Choroid plexus epithelial cell (primary cell): ENCODE data around the gene PODXL.

DNA sequence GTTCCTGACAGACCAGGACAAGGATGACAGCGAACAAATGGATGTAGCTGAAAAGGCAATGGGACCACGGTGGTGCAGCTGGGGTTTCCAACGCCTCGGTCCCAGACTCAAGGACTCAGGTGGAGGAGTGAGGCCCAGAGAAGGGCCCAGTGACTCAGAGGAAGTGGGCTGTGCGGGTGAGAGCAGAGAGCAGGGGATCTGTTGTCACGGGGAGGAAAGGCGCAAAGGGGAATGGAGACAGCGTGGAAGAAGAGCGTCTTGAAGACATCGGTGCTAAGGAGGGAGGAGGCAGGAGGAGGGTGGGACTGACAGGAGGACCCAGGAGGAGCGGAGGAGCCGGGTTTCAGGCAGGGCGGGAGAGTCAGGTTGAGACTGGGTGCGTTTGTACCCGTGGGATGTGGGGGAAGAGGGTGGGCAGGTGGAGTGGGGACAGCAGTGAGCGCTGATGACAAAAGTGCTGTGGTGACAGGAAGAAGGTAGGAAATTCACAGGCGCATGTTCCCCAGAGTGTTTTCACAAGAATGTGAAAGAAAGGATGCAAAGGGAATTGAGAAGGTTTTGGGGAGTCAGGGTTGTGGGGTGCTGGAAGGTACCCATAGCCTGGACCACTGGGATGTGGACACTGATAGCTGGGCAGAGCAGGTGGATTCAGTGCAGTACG is 36.0 kb downstream of the MEST start:
- RRBS = no CpG with 5 or more reads among the region's 18 CpGs

DNA sequence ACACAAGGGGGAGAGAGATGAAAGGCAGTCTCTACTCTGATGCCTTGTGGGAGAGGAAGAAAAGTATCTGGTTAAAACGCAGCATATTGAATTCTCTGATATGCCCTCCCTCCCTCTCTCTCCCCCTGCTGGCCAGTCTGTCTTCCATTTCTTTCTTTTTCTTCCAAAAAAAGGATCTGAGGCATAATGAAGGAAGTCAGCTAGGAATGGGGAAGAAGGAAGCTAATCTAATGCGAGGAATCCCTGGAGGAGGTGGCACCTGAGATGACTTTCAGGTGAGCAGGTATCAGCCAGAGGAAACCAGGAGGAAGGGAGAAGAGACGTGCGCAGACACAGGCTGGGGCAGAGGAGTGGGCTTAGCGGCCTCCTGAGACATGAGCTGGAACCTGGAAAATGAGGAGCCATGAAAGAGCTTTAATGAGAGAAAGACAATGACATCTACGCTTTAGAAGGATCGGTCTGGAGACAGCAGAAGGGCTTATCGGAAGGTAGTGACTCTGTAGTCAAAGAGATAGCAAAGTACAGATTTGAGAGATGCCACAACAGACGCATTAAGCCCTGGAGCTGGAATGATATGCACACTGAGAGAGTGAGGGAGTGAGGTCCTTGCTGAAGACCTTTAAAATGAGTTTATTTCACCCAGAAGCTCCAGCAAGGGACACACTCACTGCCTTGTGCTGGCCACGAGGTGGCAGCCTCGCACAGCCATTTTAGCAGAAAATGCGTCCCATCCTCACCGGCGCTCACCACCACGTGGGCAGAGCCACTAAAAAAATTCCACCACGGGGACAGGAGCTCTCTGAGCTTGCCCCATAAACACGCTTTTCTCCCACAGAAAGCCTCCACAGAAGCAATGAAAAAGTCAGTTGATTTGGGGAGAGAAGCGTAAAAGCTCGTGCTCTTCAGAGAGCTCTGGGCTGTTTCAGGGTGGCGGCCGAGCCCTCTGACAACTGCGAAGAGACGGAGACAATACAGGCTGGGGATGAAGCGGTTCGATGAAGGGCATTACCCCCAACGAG is 162.8 kb upstream of the KLF14 start:
- RRBS = no CpG with 5 or more reads among the region's 26 CpGs

DNA sequence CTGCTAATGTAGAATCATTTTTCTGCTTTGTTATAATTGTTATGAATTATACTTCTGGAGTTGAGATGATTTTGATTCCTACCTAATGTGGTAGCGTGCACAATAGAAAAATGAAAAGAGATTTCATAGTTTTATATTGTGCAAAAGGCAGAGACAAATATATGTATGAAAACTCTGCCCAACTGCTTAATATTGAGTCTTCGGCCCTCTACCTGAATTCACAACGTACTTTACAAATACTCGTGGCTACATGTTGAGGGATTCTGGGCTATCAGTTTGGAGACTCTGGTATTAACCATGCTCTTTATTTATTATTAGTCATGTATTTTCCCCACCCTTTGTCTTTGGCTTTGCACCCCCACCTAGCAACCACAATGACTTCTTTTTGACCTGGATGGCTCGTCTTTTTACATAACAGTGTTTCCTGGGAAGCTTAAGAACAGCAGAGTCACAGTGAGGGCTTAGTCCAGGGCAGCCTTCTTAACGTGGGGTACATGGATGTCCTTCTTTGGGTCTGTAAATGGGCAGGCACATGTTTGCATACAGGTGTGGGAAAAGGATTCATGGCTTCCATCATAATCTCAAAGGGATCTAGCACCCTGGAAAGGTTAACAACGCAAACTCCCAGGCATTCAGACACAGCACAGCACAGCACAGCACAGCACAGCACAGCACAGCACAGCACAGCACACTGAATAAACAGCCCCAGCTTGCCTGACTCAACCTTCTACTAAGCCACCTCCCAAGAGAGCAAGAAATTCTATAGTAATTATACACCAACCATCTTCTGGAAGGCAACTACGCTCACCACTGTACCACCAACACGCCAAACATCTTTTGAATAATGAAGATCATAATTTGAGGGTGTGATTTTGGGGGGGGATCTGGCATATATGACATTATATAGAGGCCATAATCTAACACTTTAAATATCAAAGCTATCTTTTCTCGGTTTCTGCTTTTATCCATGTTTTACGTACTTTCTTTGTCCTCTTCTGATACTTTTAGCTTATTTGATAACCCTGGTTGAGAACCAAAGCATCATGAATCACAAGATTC is 177.0 kb upstream of the KLF14 start:
- RRBS = no CpG with 5 or more reads among the region's 11 CpGs

DNA sequence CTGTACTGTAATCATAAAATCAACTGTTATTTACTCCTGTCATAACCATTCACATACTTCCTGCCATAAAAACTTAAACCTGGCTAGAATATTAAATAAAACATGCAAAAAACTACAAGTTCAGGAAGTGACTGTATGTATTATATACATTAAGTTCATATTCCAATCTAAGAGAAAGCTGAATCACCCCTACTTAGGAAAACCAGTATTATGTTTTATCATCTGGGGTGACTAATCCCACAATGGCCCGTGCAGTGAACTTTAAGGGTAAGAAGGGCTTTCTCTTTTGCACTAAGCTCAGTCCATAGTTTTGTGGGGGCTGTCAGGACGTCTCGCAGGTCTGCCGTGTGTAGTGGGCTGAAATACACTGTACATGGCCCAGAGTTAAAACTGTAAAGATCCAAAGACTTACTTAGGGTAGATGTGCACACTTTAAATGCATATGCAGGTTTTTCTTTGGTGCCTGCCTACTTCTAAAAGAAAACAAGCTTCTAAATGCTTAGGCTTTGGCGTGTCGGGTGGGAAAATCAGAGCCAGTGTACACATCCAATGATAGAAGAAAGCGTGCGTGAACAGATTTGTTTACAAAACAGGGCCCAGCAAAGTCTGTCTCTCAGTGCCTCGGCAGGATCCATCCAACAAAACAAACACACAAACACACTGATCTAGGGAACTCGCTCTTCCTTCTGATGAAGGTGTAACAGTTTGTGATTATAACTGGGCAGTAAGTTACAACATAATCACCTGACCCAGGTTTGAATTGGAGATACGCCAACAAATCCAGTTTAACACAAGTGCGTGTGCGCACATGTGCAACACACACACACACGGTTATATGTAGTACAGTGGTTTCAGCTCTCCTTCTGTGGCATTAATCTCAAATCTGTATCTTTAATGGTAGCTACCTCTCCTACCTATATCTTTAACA is 184.0 kb upstream of the KLF14 start:
- RRBS = no CpG with 5 or more reads among the region's 14 CpGs

- RRBS = no CpG with 5 or more reads among the region's 2 CpGs
These were observed 188.7 kb upstream of the KLF14 start for GRCh38 chr7:130922681-130923104.

GRCh38 chr7:130947697-130948373 is 213.8 kb upstream of the KLF14 start:
- RRBS = no CpG with 5 or more reads among the region's 7 CpGs

GRCh38 chr7:130961048-130961822 is 227.2 kb upstream of the KLF14 start:
- RRBS = no CpG with 5 or more reads among the region's 12 CpGs

- RRBS = no CpG with 5 or more reads among the region's 10 CpGs
These were observed 266.3 kb upstream of the KLF14 start for GRCh38 chr7:131000055-131000878.

DNA sequence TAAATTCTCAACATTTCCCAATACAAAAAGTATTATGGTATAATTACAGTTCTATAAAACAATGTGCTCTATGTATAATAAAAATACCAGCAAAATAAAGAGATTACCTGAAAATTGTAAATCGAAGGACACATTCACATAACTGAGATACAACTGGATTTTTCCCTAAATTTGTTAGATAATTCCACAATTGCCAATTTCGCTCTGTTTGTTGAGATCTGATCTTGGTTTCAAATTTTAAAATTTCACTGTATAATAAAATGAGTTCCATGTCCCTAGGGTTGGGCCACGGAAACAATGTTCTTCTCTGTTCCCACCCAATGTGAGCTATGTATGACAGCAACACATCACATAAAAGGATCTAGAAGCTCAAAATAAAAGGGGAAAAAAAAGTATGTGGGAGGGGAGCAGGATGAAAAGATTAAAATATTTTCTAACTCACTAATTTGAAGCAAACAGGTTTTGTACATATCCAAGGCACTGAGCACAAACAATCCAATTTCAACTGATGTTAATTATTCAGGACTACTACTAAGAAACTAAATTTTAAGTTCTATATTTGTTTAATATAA is 287.9 kb upstream of the MKLN1 start:
- RRBS = no CpG with 5 or more reads among the region's 3 CpGs

DNA sequence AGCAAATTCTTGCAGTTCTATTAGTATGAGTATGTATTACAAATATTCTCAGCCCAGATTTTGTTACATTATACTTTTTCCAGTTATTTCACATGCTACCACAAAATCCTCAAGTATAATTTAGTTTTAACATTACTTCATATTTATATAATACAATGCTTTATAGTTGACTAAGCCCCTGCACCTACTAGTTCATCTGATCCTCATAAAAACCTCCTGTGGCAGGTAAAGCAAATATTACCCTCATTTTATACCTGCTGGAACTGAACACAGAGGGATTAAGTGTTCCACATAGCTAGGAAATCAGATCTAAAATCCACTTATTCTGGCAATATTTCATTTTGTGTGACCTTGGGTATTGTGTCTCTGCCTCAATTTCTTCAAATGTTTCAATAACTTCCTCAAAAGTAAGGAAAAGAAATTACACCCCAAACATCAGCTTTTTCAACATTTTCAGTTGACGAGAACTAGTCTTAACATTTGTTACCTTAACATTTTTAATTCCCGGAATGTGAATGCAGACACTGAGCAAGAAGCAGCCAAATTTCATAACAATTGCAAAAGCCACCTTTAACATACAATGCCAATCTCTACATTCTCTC is 279.7 kb upstream of the MKLN1 start:
- RRBS = no CpG with 5 or more reads among the region's 2 CpGs

GRCh38 chr7:131082056-131083127 is 245.3 kb upstream of the MKLN1 start:
- RRBS = no CpG with 5 or more reads among the region's 12 CpGs

GRCh38 chr7:131105109-131105475 is 222.6 kb upstream of the MKLN1 start:
- RRBS = no CpG with 5 or more reads among the region's 6 CpGs

- RRBS = 1% methylated on average over 12 of the region's 16 CpGs
These were observed 220.5 kb upstream of the MKLN1 start for GRCh38 chr7:131107305-131107538.

DNA sequence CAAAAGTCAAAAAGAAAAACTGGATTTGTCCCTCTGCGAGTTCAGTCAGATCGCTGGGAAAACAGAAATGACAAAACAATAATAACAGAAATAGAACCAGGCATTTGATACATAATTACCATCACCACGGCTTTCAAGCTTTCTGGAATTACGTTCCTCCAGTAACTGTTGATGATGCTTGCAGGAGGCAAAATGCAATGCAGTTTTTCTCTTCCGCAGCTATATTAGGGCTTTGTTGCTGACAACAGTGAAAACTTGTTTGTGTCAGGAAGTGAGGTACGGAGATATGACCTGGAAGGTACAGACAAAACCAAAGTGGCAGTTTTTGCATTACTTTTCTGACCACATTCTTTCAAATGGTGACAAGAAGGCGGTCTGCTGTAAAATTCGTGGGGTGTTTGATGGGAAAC is 219.2 kb upstream of the MKLN1 start:
- RRBS = no CpG with 5 or more reads among the region's 8 CpGs

DNA sequence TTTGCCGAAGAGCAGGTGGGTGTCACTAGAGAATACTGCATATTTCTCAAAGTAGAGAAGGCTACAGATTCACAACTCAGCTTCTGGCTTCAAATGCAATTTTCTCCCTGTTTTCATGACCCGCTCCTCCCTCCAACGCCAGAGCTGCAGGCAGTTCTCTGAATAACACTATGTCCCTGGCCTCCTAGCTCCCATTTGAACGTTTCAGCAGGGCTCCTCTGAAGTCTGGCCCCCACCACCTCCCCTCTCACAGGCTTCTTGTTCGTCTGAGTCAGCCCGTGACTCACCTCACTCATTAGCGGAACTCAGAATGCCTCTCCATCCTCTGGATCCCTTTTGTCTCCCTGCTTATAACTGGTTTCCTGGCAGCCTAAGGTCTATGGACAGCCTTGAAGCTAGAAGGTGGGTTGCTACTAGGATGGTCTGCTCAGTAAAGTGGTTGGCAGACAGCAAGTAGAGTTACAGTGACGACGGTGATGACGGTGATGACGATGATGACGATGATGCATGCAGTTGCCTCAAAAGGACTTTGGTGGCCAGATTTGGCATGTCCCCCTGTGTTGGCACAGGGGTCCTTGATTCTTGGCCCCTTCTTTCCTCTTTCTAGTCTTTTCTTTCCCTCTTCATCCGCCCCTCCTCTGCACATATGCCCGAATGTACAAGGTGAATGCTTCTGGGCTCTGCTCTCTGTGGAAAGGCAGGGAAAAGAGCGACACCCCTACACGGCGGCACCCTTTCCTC is 83.3 kb upstream of the MKLN1 start:
- RRBS = no CpG with 5 or more reads among the region's 17 CpGs

DNA sequence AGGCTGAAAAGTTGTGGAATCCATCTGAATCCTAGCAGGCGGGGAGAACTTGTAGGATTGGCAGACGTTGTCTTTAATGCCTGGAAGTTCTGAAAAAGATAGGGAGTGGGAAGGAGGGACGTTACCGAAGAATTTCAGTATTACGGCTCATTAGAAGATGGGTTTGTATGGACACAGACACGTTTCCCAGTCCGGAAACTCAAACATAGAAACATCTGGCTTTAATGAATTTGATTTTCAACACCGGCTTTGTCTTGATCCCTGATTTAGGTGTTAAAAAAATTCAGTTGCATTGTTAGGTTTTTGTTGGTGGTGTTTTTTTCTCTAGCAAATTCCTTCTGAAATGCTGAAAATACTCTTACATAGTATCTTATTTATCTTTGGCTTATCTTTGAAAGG is 841 bp downstream of the MKLN1 start:
- RRBS = 0% methylated on average over 1 of the region's 8 CpGs

GRCh38 chr7:131491188-131492473 is 64.8 kb downstream of the PODXL start:
- RRBS = no CpG with 5 or more reads among the region's 5 CpGs

GRCh38 chr7:131513422-131513848 is 43.0 kb downstream of the PODXL start:
- RRBS = no CpG with 5 or more reads among the region's 9 CpGs

DNA sequence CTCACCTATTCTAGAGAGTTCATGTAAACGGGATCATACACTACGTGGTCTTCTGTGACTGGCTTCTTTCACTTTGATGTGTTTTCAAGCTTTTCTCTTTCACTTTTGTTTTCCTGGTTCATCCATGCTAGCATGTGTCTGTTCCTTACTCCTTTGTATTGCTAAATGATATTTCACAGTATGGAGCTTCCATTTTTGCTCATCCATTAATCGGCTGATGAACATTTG is 33.8 kb downstream of the PODXL start:
- RRBS = no CpG with 5 or more reads among the region's 3 CpGs

DNA sequence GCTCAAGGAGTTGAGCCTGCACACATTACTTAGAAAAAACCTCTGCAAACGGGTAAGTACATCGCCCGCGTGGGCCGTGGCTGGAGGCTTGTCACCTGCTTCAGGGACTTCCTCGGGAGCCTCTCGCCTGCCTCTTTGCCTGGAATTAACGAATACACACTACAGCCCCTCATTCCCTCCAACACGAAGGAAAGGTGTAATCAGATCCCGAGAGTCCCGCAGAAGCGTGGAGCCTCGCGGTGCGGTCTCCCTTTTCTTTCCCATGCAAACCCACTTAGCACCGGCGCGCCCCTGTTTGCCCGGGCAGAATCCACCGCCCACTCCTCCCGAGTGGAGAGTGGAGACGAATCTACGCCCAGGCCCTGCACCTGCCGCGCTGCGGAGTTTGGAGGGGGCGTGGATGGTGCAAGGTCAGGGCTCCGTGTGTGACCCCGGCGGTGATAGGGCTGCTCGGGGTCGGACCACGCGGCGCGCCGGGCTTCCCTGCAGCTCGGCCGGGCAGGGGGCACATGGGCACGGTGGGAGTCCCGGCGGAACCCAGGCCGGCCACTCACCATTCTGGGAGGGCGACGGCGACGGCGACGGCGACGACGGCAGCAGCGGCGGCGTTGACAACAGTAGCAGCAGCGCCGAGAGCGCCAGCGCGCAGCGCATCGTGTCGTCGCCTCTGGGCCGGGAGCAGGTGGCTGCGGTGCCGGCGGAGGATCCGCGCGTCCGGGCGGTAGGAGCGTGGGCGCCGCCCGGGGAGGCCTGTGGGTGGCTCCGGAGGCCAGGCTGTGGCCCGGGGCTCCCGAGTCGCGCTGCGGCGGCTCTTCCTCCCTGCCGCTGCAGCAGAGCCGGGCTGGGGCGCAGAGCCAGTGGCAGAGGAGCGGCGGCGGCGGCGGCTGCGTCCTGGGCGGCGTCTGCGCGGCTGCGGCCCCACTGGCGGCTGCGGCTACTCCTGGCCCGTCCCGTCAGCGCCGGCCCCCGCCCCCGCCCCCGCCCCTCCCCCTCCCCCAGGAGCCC is at the start of gene PODXL:
Gene PODXL (minus strand): TSS at position 923 of the 1,005 bp plus-strand sequence.
- RRBS = 1% methylated on average over 17 of the region's 107 CpGs